Metanephros (tissue), 2 donors: ENCODE results near the gene SDS.

DNA sequence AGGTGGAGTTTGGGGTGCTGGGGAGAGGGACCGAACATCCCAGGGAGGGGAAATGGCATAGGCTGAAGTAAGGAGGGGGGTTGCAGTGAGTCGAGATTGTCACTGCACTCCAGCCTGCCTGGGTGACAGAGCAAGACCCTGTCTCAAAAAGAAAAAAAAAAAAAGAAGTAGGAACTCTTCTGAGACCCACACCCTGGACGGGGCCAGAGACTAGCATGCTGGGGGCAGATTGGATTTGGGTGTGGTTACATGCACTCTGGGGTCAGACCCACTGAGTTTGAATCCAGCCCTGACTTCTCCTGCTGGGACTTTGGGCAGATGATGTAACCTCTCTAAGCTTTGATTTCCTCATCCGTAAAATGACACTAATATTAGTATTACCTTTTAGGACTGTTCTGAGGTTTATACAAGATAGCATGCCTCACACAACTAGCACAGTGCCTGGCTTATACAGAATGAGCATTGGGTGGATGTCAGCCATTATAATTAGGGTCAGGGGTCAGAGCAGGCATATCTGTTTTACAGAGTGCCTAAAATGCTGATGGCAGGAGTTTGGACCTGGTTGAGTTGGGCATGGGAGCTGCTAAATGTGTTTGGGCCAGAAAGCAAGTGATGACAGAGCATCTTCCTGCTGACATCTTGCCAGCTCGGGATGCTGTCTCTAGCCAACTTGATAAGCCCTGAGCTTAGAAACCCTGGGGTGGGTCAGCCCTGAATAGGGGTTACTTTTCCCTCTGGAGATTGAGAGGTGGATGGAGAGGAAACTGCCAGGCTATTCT lies 15.4 kb downstream of the TPCN1 start:
- RAMPAGE, long total RNA = no peak

DNA sequence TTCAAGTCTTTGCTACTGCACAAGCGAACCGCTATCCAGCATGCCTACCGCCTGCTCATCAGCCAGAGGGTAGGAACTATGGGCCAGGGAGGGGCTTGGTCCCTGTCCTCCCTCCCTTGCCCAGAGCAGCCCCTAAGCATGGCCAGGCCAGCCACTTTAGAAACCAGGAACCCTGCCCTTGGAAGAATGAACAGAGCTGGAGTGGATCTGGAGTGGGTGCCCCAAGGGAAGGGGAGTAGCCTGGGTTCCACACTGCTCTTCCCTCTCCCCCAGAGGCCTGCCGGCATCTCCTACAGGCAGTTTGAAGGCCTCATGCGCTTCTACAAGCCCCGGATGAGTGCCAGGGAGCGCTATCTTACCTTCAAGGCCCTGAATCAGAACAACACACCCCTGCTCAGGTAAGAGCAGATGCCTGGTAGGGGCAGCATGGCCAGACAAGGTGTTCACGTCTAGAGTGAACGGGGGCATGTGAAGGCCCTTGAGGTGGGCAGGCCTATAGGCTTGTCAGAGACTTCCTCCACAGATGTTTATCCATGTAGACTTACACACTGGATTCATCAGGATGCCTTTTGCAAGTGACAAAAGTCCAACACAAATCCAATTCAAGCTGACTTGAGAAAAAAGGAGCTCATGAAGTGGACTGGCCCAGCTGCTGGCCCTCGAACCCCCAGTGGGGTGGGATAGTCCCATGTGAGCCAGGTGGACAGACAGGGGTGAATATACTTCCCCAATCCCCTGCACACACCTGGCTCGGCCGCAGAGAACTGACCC lies 55.9 kb downstream of the TPCN1 start:
- RAMPAGE, long total RNA = no peak

DNA sequence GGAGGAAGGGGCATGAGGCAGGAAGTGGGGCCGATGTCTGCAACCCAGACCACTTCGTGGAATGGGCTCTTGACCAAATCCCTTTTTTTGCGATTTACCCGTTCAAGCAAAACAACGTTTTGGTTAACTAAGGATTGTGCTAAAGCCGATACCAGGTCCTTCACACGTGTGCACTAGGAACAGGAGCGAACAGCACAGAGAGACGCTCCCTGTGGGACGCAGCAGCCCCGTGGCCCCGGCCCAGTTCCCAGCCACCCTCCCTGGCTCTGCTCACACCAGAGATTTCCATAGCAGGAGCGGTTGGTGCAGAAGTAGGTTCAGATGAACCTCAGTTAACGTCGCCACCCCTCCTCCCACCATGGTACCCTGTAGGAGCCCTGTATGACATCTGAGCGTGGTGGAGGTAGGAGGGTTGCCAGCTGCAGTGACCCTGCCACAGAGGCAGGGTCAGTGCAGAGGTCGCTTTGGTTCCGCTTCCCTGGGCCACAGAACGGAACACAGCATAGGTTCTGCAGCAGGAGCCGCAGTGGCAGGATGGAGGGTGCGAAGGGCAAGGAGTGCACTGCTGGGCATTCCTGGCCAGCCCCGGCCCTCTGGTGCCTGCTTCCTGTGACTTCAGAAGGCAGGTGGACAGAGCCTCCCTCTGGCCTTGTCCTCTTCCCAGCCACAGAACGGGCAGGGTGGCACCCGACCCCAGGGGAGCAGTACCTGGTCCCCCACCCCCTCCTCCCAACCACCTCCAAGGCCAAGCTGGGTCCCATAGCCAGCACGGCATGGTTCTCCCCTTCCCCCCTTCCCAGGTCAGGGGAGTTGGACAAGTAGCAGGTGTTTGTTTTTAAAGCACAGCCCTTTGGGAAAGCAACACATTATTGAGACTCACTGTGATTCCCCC lies 37.8 kb downstream of the SLC8B1 start:
- RAMPAGE, long total RNA = no peak

DNA sequence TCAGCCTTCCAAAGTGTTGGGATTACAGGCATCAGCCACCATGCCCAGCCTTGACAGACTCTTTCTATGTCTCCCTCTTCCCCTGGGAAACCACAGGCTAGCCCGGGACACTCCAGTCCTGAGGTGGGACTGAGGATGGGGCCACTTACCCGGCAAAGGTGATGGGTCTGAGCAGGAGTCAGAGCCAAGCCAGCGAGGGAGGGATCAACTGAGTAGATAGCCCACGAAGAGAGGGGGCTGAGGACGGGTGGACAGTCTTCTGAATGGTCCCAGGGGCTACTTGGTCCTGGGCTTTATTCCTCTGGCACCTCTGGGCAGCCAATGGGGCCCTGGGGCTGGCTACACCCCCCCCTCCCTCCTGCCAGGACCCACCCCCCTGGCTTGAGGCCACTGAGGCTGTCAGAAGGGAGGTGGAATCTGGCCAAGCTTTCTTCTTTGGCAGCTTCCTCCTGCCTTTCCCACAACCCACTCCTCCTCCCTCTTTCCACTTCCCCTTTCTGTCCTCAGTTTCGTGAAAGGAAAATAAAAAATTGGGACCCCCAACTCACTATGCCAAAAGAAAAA lies at the start of gene SDS:
Gene SDS, minus strand, starts transcription at position 269 of the 564 bp plus-strand sequence.
- RAMPAGE, long total RNA = no peak

- RAMPAGE, long total RNA = no peak
Measured at GRCh38 chr12:113765932-113766565, 200.1 kb downstream of the RBM19 start.

DNA sequence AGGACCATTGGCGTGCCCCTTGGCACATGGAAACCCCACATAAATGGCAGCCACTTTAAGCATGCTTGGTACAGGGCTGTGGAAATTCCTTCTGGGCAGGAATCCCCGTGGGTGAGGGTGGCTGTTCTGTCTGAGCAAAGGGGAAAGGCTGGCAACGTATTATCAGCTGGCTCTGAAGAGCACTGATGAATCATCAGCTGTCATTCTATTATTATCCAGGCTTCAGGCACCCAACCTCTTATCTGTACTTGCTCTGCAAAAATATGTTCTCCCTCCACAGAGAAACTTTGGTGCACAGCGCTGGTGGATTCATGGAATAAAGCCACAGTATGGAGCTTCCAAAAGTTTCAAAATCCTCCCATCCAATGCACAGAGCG lies 167.2 kb downstream of the TBX5 start:
- RAMPAGE, long total RNA = no peak

DNA sequence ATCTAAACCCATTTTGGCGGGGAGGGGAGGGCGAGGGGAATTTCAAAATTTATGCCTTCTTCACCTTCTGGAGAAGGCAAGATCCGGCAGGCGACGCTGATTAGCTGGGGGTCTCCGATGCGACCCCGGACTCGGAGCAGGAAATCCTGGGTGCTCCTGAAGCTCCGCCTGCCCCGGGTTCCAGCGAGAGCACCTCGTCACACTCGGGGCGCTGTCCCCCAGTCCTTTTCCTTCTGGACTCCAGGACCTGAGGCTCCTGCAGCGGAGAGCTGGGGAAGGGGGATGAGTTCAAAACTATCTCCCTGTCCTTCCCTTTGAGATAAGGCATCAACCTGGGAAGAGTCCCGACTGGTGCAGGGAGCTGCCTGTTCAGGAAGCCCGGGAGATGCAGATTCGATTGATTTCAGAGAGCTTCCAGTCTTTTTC lies 74.8 kb upstream of the TBX5 start:
- RAMPAGE, long total RNA = no peak

DNA sequence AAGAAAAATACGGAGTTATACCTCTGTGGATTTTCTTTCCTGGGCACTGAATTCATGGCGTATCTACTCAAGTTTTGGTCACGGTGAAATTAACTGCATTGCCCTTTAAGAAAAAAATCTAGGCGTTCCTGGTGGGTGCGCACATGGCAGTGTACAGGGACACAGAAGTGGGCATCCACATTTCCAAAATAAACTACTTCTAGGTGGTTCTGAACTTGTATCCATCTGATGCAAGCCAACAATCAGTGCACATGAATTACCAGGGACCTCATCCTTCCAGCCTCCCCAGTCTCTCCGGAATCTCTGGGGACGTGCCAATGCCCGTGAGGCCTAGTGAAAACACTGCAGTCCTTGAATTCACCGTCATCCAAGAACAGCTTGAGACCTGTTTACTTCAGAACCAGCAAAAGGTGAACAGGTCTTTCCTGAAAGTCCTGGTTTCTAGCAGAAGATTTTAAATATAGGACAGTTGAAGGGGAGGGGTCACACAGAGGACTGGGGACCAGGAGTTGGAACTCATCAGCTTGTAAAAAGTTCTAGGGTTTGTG lies 48.1 kb downstream of the TBX3 start:
- RAMPAGE, long total RNA = no peak

GRCh38 chr12:114664564-114664956 lies 19.4 kb downstream of the TBX3 start:
- RAMPAGE, long total RNA = no peak

DNA sequence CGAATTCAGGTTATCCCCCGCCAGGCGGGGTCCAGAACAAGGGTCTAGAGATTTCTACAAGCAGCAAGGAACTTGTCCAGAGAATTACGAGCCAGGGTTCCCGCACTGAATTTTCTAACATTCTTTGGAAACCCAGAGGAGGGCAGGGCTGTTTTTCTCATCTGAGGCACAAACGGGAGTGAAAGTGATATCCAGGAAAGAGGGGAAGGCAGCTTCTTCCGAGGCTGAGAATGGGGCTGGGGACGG lies 16.2 kb downstream of the TBX3 start:
- RAMPAGE, long total RNA = no peak

- RAMPAGE, long total RNA = no peak
Measured at GRCh38 chr12:114674695-114675253, 9.2 kb downstream of the TBX3 start.

- RAMPAGE, long total RNA = no peak
Measured at GRCh38 chr12:114698399-114698707, 14.4 kb upstream of the TBX3 start.

DNA sequence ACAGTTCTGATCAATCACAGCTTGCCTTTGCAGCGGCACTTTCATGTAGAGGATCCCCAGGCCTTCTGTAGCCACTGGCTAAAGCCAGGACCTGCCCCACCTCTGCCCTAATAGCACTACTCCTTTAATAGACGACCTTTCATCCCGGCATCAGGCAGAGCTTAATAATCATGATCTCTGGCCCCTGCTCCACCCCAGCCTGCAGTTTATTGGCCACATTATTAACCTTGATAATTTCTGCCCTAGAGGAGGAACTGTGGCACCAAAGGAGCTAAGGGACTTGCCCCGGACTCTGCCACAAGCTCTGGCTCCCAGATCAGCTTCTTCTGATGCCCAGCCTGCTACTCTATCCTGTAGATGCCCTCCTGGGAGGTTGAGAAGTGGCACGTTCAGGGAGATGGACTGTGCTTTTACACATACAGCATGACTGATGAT lies 142.3 kb upstream of the TBX3 start:
- RAMPAGE, long total RNA = no peak

DNA sequence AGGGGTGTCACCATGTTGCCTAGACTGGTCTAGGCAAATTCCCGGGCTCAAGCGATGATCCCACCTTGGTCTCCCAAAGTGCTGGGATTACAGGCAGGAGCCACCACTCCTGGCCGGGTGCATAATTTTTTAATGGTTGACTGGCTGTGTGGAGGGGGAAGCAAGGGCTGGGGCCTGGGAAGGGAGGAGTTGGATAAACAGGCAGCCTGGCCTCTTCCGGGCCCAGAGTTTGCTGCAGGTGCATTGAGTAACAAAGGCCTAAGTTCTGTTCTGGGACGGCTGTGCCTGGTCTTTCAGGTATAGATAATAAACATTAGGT lies 191.3 kb upstream of the TBX3 start:
- RAMPAGE, long total RNA = no peak

DNA sequence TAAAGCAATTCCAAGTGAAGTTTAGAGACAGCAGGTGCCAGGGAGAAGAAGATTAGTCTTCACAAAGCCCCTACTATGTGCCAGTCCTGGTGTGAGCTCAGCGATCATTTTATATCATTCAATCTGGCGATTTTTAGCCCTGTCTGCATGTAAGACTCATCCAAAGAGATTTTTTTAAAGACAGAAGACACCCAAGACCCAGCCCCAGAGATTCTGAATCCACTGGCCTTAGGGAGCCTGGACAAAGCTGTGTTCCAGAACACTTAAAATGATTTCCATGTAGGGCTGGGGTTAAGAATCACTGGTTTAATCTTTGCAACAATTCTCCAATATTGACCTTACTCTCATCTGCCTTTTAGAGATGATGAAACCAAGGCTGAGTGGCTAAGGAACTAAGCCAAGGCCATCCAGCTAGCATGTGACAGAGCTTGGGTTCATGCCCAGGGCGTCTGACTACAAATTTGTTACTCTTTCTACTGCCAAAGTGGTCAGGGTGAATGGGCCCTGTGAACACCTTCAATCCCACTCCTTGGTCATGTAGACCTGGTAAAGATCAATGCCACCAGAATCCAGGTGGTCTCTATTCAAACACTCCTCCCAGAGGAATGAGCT lies 404.6 kb upstream of the TBX3 start:
- RAMPAGE, long total RNA = no peak

DNA sequence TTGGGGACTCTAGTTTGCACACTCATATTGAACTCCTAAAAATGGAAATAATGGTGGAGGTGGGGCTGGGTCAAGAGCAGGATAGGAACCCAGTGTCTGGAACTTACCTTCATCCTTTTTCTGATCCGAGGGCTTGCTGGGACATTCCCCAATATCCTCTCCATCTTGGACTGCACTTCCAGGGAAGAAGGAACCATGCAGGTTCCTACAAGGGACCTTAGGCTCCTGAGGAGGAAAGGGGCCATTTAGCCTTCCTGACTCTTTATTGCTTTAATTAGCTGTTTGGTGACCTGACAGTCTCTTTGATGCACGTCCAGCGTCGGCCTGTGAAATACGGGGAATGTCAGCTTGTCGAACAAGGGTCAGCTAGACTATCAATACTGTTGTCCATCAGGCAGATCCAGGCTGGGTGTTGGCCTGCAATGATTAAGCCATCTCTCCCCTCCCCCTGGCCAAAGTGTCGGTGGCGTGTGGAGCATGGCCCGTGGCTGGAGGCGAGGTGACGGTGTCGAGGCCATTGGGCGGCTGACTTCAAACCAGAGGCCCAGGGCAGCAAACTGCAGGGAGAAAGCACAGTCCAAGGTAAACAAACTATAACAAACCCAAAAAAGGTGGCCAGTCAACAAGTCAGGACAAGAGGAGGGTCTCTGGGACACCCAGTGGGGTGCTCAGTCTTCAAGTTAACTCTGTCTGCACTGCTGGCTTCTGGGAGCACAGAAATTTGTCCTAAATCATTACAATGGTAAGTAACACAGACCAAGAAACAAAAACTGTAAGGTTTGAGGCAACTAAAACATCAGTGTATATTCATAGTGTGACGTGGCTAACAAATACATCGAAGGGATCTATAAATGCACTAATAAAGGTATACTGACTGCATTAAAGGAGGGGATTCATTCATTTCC lies 405.3 kb upstream of the TBX3 start:
- RAMPAGE, long total RNA = no peak

DNA sequence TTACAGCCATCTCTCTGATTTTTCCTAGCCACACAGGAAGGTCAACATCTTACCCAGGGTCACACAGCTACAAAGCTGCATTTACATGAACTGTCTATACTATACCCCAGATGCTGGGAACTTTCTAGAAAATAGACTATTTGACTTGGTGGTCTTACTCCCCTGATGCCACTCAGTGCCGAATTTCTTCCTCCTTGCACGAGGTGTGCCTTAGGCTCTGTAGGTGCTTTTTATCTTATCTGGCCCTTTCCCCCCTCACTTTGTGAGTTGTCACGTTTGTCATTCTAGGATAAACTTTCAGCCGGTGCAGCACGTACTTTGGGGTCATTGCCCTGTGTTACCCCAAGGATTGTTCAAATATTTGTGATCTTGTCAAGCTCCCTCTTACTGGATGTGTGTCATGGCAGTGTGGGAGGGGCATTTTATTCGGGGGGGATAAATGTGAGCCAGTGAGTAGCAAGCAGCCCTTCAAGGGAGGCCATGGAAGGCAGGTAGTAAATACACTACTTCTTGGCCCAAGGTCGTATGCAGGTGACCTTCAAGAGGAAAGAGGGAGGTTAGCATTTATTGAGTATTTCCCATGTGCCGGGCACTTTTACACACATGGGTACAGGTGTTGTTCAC lies 410.1 kb upstream of the TBX3 start:
- RAMPAGE, long total RNA = no peak

- RAMPAGE, long total RNA = no peak
Measured at GRCh38 chr12:115398120-115399070, 714.4 kb upstream of the TBX3 start.

DNA sequence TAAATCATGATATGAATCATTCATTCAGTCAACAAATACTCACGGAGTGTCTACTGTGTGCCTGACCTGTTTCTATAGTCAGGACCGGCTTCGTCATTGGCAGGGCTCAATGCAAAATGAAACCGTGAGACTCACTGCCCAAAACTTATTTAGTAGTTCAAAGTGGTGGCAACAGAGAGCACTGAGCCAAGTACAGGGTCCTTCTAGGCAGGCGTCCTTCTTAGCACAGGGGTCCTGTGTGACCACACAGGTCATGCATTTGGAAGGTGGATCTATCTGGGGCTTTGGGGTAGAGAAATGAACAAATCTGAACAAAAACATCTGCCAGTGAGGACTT lies 706.9 kb downstream of the MED13L start:
- RAMPAGE, long total RNA = no peak

GRCh38 chr12:115791329-115791900 lies 486.1 kb downstream of the MED13L start:
- RAMPAGE, long total RNA = no peak